Mammary epithelial cell (primary cell): ENCODE measurements around a stretch of chr2.

- CAGE, long polyA plus RNA: no peak
- RRBS: no CpG with 5 or more reads among the region's 3 CpGs
Measured at GRCh38 chr2:48443792-48444734, 3.5 kb downstream of the PPP1R21 start.

- CAGE, long polyA plus RNA: no peak
- RRBS: no CpG with 5 or more reads among the region's 10 CpGs
Measured at GRCh38 chr2:48459465-48460424, 19.2 kb downstream of the PPP1R21 start.

GRCh38 chr2:48508253-48508879, 21.6 kb upstream of the STON1 start:
- CAGE, long polyA plus RNA: no peak
- RRBS: no CpG with 5 or more reads among the region's 4 CpGs

DNA sequence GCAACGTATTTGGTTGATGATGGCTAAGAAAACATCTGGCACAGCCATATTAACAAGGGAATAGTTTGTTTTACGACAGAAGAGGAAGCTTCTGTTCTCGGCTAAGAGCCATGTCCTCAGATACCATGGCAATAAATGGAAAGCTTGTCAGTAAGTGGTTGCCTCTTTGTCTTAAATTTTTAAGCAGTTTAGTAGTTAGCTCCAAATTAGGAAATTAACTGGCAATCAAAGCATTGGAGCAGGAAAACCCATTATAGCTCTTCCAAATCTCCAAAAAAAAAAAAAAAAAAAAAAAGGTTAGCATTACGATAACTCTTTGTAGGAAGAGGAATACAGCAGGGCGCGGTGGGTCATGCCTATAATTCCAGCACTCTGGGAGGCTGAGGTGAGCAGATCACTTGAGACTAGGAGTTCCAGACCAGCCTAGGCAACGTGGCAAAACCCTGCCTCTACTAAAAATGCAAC, 4.5 kb upstream of the STON1 start:
- CAGE, long polyA plus RNA: no peak
- RRBS: no CpG with 5 or more reads among the region's 7 CpGs

GRCh38 chr2:51171671-51171870, 139.6 kb upstream of the NRXN1 start:
- CAGE, long polyA plus RNA: no peak
- RRBS: no CpG with 5 or more reads among the region's 1 CpG

DNA sequence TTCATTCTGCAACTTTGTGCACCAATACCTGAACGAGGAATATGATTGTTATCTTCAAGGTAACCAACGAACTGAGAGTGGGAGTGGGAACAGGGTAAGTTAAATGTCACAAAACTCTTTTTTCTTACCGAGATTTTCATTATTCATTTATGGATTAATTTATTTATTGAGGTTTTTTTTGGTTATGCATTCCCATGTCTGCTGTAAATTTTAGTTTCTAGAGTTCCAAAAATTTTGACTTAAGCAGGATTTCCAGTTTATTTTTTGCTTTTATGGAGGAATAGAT, 617.0 kb upstream of the NRXN1 start:
- CAGE, long polyA plus RNA: no peak
- RRBS: no CpG with 5 or more reads among the region's 3 CpGs

GRCh38 chr2:53490542-53490976, 277.0 kb upstream of the CHAC2 start:
- CAGE, long polyA plus RNA: no peak
- RRBS: no CpG with 5 or more reads among the region's 6 CpGs

- CAGE, long polyA plus RNA: no peak
- RRBS: no CpG with 5 or more reads among the region's 1 CpG
Measured at GRCh38 chr2:53739110-53739402, 28.5 kb upstream of the CHAC2 start.

DNA sequence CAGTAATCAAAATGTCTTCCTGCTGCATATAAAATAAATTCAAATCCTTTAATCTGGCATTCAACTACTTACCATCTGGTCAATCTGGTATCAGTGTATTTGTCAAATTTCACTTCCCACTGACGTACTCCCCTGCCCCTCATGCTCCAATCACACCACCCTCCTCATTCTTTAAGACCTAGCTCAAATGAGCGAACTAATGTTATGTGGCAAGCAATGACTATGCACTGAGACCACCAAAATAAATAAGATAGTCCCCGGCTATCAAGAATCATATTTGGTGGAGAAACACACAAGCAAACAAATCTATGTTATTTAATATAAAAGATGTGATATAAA, 6.6 kb downstream of the ASB3 start:
- CAGE, long polyA plus RNA: no peak
- RRBS: no CpG with 5 or more reads among the region's 3 CpGs

DNA sequence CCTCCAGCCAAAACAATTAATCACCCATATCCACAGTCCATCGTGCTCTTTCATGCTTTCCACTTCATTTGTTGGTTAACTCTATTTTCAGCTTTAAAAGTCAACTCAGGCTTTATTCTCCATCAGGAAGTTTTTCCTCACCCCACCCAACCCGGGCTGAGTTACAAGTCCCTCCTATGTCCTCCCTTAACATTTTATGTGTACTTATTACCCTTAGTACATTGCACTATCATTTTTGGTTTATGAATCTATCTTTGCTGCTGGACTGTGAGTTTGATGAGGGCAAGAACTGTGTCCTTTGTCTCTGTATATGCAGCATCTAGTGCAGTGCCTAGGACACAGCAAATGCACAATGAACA, 27.6 kb upstream of the SPTBN1 start:
- CAGE, long polyA plus RNA: no peak
- RRBS: no CpG with 5 or more reads among the region's 2 CpGs

- CAGE, long polyA plus RNA: no peak
- RRBS: no CpG with 5 or more reads among the region's 11 CpGs
Measured at GRCh38 chr2:54429582-54430330, 26.4 kb upstream of the SPTBN1 start.

- CAGE, long polyA plus RNA: no peak
- RRBS: no CpG with 5 or more reads among the region's 7 CpGs
Measured at GRCh38 chr2:54500691-54501297, 44.7 kb downstream of the SPTBN1 start.

- CAGE, long polyA plus RNA: no peak
- RRBS: no CpG with 5 or more reads among the region's 1 CpG
Measured at GRCh38 chr2:54571892-54572270, 115.8 kb downstream of the SPTBN1 start.

GRCh38 chr2:54632435-54632833, 91.0 kb upstream of the EML6 start:
- CAGE, long polyA plus RNA: no peak
- RRBS: no CpG with 5 or more reads among the region's 5 CpGs

GRCh38 chr2:54644076-54644638, 79.3 kb upstream of the EML6 start:
- CAGE, long polyA plus RNA: no peak
- RRBS: no CpG with 5 or more reads among the region's 6 CpGs

DNA sequence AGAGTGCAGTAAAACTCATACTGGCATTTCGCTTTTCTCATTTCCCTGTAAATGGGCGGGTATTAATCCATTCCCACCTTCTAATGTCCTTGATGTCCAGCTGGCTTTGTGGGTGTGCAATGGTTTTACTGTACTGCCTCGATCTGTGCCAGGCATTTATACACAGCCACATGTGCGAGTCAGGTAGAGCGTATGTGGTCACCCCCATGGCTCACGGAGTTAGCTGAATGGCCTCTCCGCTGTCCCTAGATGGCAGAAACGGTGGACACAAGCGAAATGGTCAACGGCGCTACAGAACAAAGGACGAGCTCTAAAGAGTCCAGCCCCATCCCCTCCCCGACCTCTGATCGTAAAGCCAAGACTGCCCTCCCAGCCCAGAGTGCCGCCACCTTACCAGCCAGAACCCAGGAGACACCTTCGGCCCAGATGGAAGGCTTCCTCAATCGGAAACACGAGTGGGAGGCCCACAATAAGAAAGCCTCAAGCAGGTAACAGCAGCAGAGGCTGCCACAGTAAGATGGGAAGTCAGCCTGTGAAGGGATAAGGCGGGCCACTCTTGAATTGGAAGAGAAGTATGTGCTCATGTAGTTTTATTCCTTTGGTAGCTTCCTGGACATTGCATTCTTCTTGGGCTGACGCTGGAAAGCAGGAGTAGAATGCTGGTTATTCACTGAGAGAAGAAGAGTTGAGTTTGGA, 59.1 kb upstream of the EML6 start:
- CAGE, long polyA plus RNA: no peak
- RRBS: no CpG with 5 or more reads among the region's 20 CpGs

DNA sequence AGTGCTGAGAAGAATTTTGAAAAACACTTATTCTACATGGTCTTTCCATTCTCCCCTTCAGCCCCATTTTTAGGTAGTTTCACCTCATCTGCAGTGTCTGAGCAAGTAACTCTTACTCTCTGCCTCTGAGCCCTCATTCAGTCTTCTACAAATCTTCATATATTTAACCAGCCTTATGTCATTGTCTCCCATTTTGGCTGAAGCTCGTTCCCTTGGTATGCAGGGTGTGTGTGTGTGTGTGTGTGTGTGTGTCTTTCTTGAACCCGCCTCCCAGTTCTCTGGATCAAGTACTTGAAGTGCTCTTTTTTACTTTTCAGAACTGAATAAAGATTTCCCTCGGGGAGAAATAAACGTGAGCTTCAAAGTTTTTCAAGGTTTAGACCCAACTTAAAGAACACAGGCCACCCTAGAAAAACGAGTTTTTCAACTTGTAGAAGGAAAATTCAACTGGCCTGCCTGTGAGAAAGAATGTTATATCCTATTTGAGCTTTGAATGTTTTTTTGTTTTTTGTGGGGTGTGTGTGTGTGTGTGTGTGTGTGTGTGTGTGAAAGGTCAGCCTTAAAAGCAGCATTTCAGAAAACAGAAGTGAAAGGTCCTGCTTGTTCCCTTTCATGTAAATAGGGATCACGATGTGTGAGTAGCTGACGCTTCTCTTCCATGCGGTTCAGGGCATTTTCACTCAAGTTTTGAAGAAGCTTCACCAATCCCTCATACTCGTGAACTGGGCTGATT, 50.8 kb upstream of the EML6 start:
- CAGE, long polyA plus RNA: no peak
- RRBS: no CpG with 5 or more reads among the region's 9 CpGs

GRCh38 chr2:54724441-54725256, 1.2 kb downstream of the EML6 start:
- CAGE, long polyA plus RNA: no peak
- RRBS: 1% methylated on average over 37 of the region's 84 CpGs

GRCh38 chr2:54971802-54972172, 78.5 kb downstream of the RTN4 start:
- CAGE, long polyA plus RNA: no peak
- RRBS: no CpG with 5 or more reads among the region's 3 CpGs

DNA sequence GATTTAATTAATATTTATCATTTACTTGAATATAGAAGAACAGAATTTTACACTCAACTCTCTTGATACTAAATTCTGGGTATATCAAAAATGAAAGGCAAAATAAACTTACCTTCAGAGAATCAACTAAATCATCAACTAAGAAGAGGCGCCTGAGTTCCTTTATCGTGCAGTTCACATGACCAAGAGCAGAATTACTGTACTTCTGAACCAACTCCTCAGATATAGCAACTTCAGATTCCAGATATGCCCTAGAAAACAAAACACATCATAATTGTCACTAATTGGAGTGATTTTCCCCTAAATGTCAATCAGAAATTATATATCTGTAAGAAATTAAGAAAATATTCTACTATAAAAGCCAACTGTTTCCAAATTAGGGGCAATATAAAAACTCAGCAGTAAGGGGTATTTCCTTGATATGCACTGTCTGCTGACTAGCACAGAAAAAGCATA, 67.8 kb downstream of the RTN4 start:
- CAGE, long polyA plus RNA: no peak
- RRBS: no CpG with 5 or more reads among the region's 2 CpGs